H7 (cell line): ENCODE measurements around a stretch of chr9.

- RAMPAGE, long total RNA = no peak
Observed at GRCh38 chr9:112125676-112126548, 49.2 kb downstream of the SUSD1 start.

GRCh38 chr9:112168002-112168658 is 7.0 kb downstream of the SUSD1 start:
- RAMPAGE, long total RNA = no peak

- RAMPAGE, long total RNA = no peak
Observed at GRCh38 chr9:112332372-112332798, 1.0 kb downstream of the PTBP3 start.

- RAMPAGE, long total RNA = no peak
Observed at GRCh38 chr9:112429978-112430444, 50.1 kb downstream of the HSDL2 start.

DNA sequence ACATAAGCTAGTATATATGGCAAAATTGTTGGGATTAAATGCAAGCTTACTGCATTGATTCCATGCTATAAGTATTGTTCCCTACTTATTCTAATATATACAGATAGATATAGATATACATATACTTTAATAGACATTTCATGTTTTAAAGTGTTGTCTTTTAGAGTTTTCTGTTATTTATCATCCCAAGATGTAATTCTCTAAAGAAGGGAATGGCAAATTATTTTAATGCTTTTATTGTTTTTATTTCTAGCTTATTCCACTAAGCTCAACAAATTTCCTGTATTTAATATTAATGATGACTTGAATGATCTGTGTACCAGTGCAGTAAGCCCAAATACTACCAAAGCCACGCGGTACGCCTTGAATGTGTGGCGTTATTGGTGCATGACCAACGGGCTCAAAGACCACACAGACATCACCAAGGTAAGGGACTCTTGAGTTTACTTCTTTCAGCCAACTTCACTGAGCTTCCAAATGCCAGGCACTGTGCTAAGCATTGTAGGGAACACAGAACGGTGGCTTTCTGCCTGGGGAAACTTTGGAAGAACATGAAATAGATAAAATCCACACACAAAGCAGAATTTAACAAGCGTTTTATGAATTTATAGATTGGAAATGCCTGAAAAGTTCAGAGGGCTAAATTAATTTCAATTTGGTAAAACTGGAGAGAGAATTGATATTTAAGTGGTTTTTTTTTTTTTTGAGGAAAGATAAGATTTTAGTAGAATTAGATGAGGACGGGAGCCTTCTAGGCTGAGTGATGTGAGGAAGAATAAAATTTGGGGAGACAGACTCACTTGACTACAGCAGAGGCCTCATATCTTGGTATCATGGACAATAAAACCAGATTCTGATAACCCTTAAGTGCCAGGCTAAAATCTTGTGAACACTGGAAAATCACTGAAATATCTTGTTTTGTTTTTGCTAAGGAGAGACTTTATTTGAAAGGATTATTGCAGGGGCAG is 72.2 kb downstream of the INIP start:
- RAMPAGE, long total RNA = no peak

DNA sequence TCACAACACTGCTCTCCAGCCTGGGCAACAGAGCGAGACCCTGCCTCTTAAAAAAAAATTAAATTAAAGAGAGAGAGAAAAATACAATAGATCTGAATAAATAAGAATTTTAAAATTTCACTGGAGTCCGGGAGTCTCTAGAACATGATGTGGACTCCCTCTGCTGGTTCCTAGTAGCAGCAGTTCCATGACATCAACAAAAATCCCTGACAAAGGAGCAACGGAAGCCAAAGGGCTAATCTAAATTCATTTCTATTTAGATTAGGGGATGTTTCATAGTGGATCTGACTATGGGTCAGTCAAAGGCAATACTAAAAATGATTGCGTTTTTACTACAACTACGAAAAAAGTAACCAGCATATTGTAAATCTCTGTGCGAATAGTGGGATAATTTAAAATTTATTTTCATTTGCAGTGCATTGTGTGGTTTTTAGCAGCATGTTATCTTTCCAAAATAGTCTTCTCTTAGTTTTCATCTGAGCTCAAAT is 6.8 kb downstream of the INIP start:
- RAMPAGE, long total RNA = no peak

DNA sequence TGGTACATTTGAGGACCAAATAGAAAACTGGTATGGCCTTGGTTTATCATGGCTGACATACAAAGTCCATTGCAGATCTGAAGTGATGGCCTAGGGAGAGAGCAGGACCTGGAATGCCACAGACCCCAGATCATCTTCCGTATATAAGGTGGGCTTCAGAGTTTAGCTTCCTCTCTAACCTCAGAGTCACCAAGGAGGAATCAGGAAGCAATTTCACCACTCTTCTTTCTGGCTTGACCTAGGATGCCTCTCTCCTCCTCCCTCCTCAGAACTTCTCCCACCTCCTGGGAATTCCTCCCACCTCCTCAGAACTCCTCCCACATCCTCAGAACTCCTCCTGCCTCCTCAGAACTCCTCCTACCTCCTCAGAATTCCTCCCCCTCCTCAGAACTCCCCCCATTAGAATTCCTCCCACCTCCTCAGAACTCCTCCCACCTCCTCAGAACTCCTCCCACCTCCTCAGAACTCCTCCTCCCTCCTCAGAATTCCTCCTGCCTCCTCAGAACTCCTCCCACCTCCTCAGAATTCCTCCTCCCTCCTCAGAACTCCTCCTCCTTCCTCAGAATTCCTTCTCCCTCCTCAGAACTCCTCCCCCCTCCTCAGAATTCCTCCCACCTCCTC is 24.1 kb downstream of the SLC46A2 start:
- RAMPAGE, long total RNA = no peak

- RAMPAGE, long total RNA = no peak
Observed at GRCh38 chr9:112877165-112877754, 13.4 kb downstream of the SLC46A2 start.

DNA sequence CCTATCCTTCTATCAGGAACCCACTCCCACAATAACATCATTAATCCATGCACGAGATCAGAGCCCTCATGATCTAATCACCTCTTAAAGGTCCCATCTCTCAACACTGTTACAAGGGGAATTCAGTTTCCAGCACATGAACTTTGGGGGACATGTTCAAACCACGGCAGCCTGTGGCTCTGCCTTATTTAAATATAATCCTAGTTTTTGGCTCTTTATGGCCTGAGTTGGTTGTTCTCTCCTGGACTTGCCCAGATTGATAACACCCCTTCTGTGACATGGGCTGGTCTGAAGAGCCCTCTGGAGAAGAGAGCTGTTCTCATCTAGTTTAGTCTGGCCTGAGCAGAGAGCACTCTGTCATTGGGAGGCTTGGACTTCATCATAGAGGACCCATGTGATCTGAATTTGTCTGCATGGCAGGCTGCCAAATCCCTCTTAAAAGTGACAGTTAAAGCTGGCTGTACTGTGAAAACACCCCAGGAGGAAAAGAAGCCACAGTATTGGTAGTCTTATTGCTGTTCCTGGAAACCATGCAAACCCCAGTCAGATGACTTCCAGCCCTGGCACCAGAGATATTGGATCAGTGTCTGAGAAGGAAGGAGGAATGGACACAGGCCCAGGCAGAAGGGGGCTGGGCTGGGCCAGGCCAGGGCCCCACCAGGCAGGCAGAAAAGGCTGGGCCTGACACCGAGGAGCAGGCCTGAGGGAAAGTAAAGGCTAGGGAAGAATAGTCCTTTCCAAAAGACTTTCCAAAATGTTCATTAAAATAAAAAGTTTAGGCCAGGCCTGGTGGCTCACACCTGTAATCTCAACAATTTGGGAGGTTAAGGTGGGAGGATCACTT is 3.7 kb upstream of the WDR31 start:
- RAMPAGE, long total RNA = no peak

DNA sequence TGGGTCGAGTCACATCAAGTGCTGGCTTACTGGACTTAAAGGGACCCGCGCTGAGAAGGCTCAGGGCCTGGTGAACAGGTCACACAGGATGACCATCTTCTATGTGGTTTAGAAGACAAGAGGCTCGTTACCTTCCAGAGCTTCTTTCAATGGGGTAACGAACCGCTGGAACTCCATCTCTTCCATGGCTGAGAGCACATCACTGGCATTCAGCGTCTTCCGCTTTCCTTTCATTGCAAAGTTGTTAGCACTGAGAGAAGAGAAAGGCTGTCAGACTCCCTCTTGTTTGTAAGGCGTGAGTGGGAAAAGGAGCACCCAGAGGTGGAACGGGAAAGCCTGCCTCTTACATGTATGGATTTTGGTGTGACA is 1.0 kb downstream of the POLE3 start:
- RAMPAGE, long total RNA = no peak

GRCh38 chr9:113558953-113559700 is 95.6 kb downstream of the RGS3 start:
- RAMPAGE, long total RNA = no peak

DNA sequence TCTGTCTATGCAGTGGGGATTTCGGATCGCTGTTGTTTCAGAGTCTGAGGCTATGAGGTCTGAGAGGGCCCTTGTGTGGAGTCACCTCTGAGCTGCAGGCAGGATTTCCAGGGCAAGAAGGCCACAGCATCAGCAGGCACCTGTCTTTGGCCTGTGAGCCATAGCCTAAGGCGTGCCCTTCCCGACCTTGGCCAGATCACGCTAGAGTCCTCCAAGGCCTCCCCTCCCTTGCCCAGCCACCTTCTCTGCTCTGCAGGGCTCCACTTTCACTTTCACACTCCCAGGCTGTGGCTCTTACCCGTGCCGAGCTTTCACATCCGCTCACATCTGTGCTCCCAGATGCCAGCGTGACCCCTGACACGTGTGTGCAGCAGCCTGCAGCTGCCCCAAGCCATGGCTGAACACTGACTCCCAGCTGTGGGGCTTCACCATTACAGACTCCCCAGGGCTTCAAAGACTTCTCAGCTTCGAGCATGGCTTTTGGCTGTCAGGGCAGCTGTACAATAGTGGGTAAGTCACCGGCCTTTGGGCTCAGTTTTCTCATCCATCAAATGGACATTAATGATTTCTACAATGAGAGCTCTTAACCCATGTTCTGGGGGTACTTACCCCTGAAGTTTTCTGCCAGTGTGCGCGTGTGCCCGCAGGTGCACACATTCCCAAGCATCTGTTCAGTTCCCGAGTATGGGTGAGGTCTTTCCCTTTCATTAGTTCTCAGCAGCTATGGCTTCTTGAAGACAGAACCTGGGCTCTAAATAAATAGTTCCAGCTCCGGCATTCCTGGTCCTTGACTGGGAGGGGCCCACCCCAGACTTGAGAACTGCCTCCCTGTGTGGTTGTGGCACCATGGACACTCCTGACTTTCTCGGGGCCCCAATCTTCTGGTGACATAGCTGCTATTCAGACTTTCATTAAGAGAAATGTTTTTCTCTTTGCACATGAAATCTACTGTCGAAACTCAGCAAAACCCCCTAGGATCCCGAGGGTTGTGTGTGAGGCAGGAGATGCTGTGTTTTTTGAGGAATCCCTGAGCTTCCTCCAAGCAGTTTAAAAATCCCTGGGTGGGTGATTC is 118.5 kb downstream of the RGS3 start:
- RAMPAGE, long total RNA = no peak

GRCh38 chr9:113588185-113588637 is 124.7 kb downstream of the RGS3 start:
- RAMPAGE, long total RNA = no peak

DNA sequence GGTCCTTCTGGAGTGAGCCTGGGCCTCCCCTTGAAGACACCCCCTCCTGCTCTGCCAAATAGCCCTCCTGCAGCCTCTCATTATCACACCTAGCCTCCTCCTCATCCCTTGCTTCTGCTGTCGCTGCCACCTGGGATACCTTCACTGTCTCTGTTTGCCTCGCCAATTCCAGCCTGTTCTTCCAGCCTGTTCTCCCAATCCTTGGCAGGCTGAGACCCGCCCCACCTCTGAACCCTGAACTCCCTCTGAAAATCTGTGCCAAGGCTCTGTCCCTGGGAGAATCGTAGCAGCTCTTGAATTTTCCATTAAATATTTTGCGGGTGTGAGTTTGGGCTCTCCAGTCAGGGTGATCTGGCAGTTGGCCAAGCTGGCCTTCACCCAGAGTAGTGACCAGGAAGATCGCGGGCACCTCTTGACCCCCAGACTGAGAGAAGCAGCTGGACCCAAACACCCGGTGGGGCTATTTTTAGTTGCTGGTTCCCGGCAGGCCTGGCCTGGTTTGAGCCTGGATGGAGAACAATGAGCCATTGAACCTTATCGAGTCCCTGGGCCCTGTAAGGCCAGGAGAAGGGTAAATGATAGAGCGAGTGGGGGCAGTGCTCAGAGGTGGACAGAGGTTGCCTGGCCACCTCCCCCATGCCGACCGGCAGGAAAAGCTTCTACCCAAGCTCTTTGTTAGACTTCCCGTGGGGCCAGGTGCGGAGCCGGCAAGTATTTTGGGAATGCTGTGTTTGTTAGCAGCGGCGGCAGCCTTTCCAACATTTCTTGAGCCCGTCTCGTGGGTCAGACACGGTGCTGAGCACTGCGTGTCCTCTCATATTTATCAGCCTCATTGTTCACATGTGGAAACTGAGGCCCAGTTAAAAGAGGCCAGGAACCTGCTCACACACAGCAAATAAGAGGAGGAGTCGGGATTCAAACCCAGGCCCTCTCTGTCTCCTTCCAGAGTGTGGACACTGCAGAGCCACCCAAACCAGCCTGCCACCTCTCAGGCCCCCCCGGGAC is 146.2 kb downstream of the RGS3 start:
- RAMPAGE, long total RNA = no peak

DNA sequence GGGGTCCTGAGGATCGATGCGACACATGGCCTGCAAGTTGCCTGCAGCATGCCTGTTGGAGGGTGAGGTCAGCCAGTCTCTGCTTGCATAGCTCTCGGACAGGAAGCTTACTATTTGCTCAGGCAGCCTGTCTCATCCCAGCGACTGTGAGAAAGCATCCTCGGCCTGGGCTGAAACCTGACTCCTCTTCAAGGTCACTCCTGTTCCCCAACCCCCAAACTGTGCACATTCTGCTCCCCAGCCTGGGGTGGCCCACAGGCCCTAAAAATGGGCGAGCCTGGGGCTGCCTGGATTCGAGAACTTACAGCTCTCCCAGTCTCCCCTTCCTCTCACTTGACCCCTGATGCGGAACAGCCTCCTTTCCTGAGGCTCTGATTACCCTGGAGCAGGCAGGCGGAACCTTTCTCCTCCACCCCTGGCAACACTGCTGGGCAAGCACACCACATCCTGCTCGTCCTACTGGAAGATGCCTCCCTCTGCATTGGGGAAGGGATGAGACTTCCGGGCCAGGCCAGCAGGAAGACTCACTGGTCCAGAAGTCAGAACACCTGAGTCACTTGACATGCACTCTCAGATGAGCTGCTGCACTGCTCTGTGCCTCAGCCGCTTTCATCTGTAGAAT is 187.0 kb downstream of the RGS3 start:
- RAMPAGE, long total RNA = no peak

GRCh38 chr9:114082435-114083069 is 4.5 kb upstream of the AMBP start:
- RAMPAGE, long total RNA = no peak

DNA sequence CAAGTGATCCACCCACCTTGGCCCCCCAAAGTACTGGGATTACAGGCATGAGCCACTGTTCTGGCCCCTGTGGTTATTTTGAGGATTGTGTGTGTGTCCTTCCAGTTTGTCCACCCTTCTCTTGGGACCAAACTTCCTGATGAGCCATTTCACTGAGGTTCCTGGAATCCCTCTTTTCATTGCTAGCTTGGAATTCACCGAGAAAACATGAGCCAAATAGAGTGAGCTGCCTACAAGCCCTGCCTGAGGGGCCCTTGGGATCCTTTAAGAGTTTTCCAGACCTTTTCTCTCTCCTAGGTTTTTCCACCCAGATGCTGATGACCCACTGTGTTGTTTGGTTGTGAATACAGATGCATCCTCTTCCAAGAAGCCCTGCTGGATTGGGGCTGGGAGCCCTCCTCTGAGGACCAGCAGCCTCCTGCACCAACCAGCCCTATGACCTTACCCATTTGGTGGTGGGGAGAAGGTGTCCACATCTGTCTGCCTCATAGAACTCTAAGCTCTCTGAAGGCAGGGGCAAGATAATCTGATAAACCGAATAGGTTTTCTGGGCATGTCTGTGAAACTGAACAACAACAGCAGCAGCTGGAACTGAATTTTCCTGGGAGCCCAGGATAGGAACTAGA is 13.3 kb upstream of the KIF12 start:
- RAMPAGE, long total RNA = no peak

DNA sequence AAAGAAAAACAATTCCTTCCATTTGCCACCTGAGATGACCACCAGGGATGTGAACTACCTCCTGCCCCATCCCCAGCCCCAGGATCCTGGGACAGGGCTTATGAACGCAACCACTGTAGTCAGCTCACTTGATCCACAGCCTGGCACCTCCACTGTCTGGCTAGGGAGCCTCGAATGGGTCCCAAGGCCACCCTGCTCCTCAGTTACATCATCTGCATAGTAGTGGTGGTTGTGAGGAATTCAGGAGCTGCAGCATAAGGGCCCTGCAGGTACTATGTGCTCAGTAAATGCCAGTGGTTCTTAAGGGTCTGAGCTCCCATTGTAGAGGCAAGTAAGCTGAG is 2.8 kb downstream of the ORM2 start:
- RAMPAGE, long total RNA = no peak

DNA sequence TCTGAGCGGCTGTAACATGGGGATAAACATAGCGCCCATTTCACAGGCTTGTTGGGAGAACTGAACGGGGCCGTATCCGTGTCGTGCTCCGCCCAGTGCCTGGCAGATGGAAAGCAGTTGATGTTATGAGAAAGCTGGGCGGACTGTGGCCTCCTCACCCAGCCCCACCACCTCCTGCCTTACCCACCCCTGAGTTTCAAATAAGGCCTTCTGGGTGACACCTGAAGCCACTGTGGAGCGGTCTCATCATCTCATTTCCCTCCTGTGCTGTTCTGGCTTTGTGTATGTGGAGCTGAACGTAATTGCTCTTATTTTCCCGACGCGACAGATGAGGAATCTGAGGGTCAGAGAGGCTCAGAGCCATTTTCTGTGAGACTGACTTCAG is 14.6 kb downstream of the ORM2 start:
- RAMPAGE, long total RNA = no peak

GRCh38 chr9:114350555-114351293 is 21.1 kb downstream of the ORM2 start:
- RAMPAGE, long total RNA = no peak